Measurements from ENCODE around the genes MTERF1, SAMD9 and HEPACAM2.

GRCh38 chr7:90217421-90217857 is 5.9 kb downstream of the STEAP2 start:
- RRBS: no CpG with 5 or more reads among the region's 4 CpGs

DNA sequence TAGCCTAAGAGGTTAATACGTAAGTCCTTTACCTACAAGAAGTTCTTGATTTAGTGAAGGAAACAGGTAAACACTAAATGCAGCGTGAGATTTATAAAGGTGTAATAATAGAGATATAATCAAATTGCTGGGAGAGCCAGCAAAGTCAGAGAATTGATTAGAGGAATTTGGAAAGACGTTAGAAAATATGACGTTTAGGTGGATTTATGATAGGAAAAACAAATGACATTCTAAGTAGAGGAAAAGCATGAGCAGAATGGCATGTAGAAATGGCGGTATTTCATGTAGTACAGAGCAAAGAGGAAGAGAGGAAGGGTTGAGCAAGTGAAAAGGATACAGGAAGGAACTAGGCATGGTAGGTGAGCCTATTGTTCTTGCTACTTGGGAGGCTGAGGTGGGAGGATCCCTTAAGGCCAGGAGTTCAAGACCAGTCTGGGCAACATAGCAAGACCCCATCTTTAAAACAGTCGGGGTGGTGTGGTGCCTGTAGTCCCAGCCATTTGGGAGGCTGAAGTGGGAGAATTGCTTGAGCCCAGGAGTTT is 1.2 kb downstream of the GTPBP10 start:
- RRBS: no CpG with 5 or more reads among the region's 6 CpGs

GRCh38 chr7:91266859-91268196 is 3.1 kb downstream of the FZD1 start:
- RRBS: no CpG with 5 or more reads among the region's 47 CpGs

DNA sequence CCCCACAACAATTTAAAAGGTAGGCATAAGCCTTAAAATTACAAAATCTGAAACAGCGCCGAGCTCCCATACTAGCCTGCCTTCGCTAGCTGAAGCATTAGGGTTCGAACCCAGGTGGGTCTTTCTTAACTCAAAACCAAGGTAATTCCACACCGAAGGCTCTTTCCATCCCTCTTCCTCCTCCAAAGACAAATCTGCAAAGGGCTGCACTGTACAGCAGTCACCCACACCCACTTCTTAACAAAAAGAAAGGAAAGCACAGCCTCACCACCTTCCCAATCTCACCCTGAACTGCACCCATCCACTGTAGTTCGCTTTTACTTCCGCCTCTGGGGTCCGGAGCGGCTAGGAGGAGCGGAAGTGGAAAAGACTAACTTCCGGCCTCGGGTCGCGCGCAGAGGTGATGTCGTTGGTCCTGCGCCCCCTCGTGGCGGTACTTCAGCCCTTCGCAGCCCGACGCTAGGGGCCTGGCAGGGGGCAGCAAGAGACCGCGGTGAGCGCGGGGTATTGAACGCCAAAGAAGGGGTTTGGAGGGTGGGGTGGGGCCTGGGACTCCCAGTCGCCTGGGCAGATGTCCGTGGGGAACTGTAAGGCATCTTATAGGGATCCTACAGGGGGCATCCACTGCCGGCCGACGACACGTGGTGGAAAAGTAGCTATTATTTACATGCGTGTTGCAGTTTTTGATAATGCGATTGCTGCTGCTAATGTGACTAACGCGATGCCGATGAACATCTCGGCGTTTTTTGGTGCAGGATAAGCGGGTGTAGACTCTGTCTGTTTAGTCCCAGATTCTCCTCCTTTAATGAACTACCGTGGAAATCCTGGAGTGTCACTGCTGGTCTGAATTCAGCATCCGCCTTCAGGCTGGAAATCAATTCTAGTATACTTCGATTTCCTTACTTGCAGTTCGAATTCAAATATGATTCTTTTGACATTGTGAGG is at the start of gene MTERF1:
Gene MTERF1, minus strand, starts transcription at position 331 of the 945 bp plus-strand sequence.
- RRBS: 19% methylated on average over 3 of the region's 45 CpGs

DNA sequence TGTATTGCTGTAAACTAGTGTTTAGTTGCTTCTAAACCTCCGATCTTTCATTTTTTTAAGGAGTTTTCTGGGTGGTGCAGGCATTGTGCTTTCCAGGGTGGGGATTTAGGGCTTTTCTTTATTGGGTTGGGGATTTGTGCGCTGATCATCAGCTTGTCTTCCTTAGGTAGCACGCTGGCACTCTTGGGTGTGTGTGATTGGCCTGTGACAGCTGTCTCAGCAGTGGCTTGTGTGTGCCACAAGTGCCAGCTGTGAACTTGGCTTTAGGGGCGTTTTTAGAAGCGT is 700 bp downstream of the AKAP9 start:
- RRBS: no CpG with 5 or more reads among the region's 5 CpGs

- RRBS: no CpG with 5 or more reads among the region's 3 CpGs
Measured at GRCh38 chr7:92097880-92098312, 36.4 kb downstream of the CYP51A1 start.

DNA sequence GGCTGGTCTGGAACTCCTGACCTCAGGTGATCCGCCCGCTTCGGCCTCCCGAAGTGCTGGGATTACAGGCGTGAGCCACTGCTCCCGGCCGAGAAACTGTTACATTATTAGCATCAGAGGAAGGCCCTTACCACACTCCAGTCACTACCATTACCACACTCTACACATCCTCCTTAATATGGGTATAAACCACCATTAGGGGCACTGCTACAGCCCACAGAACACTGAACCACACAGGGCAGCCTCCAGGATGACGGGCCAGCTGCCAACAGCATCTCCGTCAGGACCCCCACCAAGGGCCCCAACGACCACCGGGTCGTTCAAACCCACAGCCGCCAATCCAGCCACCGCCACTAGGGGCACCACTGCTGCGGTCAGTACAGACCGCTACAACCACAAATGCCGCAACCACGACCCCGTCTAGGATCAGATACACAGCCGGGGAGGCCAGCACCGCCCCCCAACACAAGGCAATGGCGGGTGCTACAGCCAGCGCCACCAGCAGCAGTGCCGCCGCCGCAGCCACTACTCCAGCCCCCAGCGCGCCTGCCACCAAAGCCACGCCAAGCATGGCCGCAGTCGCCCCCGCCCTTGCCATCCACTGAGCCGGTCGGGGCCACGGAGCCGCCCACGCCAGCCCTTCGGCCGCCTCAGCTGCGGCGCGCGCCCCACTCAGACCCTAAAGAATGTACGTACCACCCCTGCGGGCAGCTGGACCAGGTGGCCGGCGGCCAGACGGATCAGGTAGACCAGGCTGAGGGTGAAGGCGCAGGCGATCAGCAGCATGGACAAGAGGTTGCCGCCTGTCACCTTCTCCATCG is 590 bp downstream of the CYP51A1 start:
- RRBS: no CpG with 5 or more reads among the region's 52 CpGs

GRCh38 chr7:92188236-92188863 is 9.4 kb upstream of the LRRD1 start:
- RRBS: no CpG with 5 or more reads among the region's 16 CpGs

DNA sequence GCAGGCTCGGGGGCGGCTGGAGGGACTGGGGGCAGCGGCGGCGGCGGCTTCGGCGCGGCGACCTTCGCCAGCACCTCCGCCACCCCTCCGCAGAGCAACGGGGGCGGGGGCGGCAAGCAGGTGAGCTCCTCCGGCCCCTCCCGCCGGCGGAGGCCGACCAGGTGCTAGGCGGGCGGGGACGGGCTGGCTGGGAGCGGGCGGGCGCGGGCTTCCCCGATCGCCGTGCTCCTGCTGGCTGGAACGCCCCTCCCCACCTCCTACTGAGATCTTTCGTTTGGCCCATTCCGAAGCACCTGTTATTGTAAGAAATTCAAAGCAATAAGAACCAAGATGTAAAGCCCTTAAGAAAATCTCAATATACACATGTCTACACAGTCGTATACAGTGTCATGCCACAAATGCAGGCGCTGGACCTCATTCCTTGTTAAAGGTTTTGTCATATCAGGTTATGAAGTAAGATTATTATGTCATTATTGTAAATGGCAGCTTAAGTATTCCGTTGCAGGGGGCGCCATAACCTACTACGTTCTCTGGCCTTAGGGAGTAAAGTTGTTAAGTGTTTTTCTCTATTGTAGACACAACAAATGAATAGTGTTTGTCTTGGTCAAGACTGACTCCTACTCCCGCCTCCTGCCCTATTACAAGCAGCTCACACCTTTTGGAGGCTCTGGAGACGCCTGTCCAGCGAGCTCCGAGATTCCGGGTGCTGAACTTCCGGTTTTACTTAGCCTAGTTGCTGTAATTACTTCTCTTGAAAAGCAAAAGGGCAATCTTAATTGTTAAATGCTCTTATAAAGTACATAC is 779 bp downstream of the GATAD1 start:
- RRBS: no CpG with 5 or more reads among the region's 45 CpGs

DNA sequence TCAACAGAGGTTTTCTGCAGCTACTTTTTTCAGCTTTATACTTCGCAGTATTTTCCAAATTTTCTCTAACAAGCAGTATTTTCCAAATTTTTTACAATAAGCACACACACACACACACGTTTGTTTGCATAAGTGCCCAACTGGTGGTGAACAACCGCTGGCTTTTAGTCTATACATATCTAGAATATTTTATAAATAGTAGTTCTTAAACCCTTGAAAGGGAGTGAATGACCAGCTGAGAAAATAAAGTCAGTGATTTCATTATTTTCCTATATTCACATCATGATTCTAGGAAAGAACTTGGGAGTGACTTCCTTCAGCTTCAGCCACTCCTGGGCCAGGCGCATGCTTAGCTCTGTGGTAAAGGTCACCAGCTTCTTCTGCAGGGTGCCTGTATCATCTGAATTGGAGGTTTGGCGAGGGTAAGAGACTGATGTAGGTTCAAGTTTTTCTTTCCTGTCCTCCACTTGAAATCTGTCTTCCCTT is 13.6 kb downstream of the GATAD1 start:
- RRBS: no CpG with 5 or more reads among the region's 5 CpGs

DNA sequence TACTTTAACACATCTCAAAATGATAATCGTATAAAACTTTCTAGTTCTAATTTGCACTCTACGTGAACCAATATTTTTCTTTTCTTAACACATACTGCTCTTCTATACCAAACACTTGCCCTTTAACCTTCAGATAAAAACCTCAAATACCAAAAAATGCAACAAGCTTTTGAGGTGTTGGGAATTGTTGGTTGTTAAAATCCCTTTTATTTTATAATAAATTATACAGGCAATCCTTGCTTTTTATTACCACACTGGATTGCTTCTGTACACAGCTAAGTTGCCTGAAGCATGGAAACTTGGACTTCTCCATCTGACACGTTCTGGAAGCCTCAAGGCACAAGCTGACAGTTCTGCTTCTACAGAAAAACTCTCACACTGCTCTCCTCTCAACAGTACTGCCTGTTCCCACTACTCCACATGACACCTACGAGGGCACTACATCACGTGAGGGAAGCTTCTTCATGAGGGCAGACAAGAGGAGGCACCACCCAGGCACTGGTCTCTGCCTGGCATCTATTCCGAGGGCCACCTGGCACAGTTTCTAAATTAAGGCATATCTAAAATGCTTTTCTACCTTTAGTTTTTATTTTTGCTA is 16.7 kb upstream of the FAM133B start:
- RRBS: no CpG with 5 or more reads among the region's 6 CpGs

- RRBS: no CpG with 5 or more reads among the region's 4 CpGs
Measured at GRCh38 chr7:92798621-92799463, 37.5 kb downstream of the CDK6 start.

DNA sequence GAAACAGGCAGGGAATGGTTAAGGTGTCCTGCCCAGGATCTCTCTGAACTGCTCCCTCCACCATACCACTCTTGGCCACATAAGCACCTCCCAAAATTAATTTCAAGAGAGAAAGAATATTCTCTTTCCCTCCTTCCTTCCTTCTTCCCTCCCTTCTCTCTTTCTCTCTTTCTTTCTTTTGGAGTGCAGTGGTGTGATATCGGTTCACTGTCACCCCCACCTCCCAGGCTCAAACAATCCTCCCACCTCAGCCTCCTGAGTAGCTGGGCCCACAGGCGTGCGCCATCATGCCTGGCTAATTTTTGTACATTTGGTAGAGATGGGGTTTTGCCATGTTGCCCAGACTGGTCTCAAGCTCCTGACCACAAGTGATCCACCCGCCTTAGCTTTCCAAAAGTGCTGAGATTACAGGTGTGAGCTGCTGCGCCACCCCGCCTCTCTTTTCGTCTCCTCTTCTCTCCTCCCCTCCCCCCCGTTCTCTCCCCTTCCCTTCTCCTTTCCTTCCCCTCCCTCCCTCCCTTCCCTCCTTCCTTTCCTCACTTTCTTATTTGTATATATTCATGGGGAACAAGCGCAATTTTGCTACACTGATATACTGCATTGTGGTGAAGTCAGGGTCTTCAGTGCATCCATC is 34.8 kb downstream of the CDK6 start:
- RRBS: no CpG with 5 or more reads among the region's 9 CpGs

GRCh38 chr7:92926281-92927060 is 90.1 kb upstream of the CDK6 start:
- RRBS: no CpG with 5 or more reads among the region's 14 CpGs

DNA sequence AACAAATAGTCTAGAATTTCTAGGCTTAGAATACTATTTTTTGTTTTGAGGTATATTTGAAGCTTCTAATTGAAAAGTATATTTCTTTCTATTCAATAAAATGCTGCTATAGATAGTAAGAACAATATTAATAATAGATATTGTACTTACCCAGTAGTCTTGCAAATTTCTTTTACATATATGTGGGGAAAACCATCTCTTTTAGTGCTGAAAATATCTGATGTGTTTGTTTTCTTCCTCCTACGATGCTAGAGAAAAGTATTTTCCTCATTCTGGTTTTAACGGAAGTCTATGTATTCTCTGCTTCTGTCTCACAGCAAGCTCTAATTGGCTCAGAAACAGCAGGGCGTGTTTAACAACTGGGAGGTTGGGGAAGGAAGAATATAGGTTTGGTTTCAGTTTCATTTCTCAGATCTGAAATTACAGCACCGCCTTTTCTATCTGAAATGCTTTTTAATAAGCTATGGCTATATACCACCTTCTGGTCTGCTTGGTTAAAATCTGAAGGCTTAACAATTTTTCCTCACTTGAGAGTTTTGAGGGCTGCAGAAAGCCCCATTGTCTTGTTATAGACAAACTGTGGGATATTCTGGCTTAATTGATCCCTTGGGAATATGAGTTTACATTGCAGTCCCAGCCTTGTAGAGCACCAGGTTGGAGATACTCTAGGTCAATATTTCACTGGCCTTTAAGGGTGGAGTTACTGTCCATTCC is at the start of gene SAMD9:
Gene SAMD9, minus strand, starts transcription at position 267 of the 714 bp plus-strand sequence.
- RRBS: no CpG with 5 or more reads among the region's 4 CpGs

DNA sequence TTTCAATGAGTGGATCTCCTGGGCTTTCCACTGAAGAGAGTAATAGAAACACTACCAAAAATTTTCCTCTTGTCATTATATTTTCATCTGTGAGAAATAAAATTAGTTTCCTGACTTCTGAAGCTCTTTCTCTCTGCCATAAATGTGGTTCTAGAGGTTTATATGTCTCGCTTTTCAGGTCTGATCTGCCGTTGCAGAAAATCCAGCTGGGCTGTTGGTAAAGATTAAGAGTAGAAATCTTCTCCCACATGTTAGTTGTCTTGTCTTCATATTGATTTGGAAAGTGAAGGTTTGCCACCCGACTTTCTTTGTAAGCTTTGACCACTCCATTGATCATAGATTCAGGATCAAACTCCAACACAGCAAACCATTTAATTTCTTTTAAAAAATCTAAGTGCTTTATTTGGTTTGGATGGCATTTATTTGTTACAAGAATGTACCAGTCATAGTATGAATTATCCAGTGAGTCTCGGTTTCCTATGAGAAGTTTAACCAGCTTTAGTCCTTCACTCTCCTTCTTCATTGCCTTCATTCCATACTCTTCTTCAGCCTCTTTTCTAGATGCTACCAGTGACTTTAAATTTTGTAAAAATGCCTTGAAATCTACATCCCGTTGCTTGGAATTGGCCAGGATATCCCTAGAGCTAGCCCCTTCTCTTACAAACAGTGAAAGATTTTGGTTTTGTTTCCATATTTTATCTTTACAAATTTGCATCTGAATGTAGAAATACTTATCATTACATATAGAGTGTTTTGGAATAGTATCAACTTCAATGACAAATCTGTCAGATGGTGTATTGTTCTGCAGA is 13.7 kb downstream of the SAMD9L start:
- RRBS: no CpG with 5 or more reads among the region's 5 CpGs

DNA sequence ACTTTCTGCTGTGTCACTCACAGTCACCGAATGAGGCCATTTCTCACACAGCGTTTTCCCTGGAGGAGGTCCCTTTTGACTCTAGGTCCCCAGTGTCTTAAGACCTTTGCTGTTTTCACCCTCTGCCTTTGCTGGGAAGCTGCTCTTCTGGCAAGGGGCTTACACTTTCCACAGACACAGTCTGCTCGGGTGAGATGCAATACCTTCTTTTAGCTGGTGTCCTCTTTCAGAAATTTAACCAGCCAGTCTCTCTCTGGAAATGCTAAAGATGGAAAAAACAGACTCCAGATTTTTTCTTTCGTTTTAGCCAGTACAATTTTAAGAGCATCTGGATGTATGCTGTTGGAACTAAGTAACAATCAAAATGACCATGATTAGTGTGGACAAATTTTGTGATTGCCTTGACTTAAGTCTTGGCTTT is 1.3 kb downstream of the SAMD9L start:
- RRBS: no CpG with 5 or more reads among the region's 4 CpGs

DNA sequence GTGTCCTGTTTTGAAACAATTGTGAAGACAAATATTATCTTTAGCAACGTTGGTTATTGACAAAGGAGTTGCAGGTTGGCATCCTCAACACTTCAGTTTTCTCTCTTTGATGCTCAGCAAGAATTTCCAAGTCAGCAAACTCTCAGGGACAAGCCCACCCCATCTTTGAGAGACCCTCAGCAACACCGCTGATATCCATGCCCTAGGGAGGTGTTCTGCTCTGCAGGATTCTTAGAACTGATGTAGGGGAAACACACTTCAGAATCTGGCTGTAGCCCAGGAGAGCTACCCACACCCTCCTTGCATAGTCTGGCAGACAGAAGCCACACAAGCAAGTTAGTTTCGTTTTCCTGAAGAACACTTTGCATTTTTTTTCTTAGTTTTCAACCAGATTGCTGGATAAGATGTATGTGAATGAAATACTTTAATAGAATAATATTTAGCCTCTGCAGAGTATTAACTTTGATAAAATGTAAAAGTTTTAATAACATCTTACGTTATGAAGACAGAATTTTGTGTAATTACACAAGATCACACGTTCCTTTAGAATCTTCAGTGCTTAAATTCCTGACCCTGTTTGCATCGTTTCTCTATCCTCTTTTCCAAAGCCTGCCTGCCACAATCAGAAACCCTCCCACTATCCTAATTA is 742 bp downstream of the SAMD9L start:
- RRBS: no CpG with 5 or more reads among the region's 6 CpGs

- RRBS: no CpG with 5 or more reads among the region's 2 CpGs
Measured at GRCh38 chr7:93225979-93226731, at the start of gene HEPACAM2. Gene HEPACAM2, minus strand, starts transcription at chr7:93226469.

Measured in Jurkat, Clone E6-1 (cell line).